Uterus (tissue), 7 donors: ENCODE measurements around a stretch of chr2.

GRCh38 chr2:63590483-63591552, 2.1 kb downstream of the MDH1 start:
- PRO-cap, 4 experiments = no peak in any of the 4 experiments
- RAMPAGE, long total RNA, 2 experiments = no peak in any of the 2 experiments
- RRBS = no CpG with 5 or more reads among the region's 4 CpGs

DNA sequence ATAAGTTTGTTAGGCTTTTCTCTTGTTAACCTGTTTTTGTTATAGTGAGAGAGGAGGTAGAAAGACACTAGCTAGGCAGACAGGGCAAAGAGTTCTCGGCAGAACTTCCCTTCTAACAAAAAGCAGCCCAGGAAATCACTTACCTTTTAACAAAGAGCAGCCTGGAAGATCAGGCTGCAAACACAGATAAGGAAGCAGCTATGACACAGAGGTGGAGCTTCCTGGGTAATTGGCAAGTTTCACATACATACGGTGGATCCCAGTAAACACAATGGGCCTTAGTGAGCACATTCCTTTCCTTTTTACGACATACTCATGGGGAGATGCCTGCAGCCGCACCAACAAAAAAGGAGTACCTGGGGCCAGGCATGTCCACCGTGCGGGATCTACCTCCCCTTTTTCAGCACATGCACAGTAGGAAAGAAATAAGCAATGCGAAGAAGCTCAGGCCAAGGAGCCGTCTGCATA, 26.3 kb downstream of the MDH1 start:
- PRO-cap, 4 experiments = no peak in any of the 4 experiments
- RAMPAGE, long total RNA, 2 experiments = no peak in any of the 2 experiments
- RRBS = no CpG with 5 or more reads among the region's 8 CpGs

- PRO-cap, 4 experiments = no peak in any of the 4 experiments
- RAMPAGE, long total RNA, 2 experiments = no peak in any of the 2 experiments
- RRBS = no CpG with 5 or more reads among the region's 14 CpGs
Measured at GRCh38 chr2:63989225-63989857, 29.9 kb downstream of the VPS54 start.

- PRO-cap, 4 experiments = no peak in any of the 4 experiments
- RAMPAGE, long total RNA, 2 experiments = no peak in any of the 2 experiments
- RRBS = no CpG with 5 or more reads among the region's 9 CpGs
Measured at GRCh38 chr2:63994192-63994817, 24.9 kb downstream of the VPS54 start.

GRCh38 chr2:64036421-64036796, 17.2 kb upstream of the VPS54 start:
- PRO-cap, 4 experiments = no peak in any of the 4 experiments
- RAMPAGE, long total RNA, 2 experiments = no peak in any of the 2 experiments
- RRBS = no CpG with 5 or more reads among the region's 2 CpGs

GRCh38 chr2:64252608-64253046, 108.4 kb upstream of the PELI1 start:
- PRO-cap, 4 experiments = no peak in any of the 4 experiments
- RAMPAGE, long total RNA, 2 experiments = no peak in any of the 2 experiments
- RRBS = no CpG with 5 or more reads among the region's 9 CpGs

DNA sequence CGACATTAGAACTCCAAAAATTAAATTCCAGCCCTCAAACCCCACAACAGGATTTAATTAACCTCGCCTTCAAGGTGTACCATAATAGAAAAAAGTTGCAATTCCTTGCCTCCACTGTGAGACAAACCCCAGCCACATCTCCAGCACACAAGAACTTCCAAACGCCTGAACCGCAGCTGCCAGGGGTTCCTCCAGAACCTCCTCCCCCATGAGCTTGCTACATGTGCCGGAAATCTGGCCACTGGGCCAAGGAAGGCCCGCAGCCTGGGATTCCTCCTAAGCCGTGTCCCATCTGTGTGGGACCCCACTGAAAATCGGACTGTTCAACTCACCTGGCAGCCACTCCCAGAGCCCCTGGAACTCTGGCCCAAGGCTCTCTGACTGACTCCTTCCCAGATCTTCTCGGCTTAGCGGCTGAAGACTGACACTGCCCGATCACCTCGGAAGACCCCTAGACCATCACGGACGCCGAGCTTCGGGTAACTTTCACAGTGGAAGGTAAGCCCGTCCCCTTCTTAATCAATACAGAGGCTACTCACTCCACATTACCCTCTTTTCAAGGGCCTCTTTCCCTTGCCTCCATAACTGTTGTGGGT, 110.5 kb upstream of the PELI1 start:
- PRO-cap, 4 experiments = no peak in any of the 4 experiments
- RAMPAGE, long total RNA, 2 experiments = no peak in any of the 2 experiments
- RRBS = no CpG with 5 or more reads among the region's 17 CpGs

DNA sequence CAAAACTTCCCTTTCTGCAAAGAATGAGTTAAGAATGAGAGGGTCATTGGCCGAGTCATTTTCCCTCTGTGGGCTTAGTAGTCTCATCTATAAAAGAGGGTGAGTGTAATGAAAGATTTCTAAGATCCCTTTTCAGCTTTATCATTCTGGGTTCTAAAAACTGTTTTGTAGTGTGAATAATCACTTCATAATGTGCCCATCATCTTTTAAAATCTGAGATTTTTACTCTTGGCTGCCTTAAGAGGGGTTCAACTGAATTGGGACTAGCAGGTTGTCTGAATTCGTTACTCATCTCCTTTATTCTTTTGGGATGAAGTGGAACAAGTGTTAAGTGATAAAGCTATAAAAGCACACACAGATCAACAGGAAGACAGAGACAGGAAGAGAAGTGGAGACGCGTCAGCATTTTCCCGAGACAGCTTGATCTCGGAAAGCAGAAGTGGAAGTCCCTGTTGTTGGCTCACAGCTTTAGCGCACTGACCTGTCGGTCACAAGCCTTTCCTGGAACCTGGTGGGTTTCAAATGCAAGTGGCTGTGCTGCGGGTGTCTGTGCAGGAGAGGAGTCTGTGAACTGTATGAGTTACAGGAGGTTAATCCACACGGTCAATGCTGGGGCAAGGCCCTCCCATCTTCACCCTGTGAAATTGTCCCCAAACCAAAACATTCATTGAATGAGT, 116.5 kb upstream of the PELI1 start:
- PRO-cap, 4 experiments = peak in 2 of 4 experiments; most common plus-strand start position 373 of the sequence (in 2); most common minus-strand start position 299 of the sequence (in 1)
- RAMPAGE, long total RNA, 2 experiments = no peak in any of the 2 experiments
- RRBS = no CpG with 5 or more reads among the region's 10 CpGs

DNA sequence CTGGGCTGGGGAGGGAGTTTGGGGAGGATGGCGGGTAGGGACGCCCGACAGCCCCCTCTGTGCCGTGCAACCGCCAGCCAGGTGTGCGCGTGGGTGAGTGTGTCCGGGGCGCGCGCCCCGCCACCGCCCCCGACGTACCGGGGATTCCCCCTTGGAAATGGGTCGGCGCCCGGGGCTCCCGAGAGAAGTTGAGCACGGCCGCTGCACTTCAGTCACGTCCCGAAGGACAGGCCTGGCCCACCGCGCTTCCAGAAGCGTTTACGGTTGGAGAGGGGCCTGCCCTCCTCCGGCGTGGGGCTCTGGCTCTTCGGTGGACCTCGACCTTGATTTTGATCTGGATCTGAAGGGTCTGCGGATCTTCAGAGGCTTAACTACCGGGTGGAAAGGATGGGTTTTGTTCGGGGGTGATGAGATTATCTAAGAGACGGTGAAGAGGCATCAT, 843 bp downstream of the LGALSL start:
- PRO-cap, 4 experiments = peak in 1 of 4 experiments; most common plus-strand start position 183 of the sequence (in 1); most common minus-strand start position 75 of the sequence (in 1)
- RAMPAGE, long total RNA, 2 experiments = no peak in any of the 2 experiments
- RRBS = 10% methylated on average over 16 of the region's 36 CpGs

- PRO-cap, 4 experiments = no peak in any of the 4 experiments
- RAMPAGE, long total RNA, 2 experiments = no peak in any of the 2 experiments
- RRBS = no CpG with 5 or more reads among the region's 16 CpGs
Measured at GRCh38 chr2:64523447-64523988, 610 bp upstream of the AFTPH start.

DNA sequence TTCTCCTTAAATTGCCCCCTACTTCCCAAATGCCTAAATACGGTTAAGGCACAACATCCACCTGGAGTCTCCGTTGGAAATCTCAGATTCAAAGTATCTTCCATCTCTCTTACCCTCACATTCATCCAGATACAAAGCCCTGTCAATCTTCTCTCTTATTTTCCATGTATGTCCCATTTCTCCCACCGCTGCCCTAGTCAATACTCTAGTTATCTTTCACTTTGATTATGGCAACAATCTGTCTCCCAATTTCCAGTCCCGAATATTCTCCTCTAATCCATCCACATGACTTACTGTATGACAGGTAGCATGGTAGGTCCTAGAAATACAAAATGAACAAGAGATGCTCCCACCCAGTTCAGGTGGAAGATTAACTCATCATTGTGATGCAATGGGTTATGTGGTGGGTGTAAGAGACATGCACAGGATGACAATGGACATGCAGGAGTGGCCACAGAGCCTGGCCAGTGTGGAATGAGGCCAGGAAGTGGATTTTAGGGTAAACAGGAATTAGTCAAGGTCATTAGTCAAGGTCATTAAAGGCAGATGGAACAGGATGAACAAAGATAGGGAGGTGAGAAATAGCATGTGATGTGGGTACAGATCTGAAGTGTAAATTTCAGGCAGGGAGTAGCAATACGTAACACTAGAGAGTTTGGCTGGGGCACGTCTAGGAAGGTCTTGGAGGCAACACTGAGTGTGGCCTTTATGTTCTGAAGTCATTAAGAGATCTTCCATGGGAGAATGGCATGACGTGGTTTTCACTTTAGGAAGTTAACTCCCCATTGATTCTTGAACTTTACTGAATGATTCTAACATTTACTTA, 15.5 kb upstream of the SERTAD2 start:
- PRO-cap, 4 experiments = no peak in any of the 4 experiments
- RAMPAGE, long total RNA, 2 experiments = no peak in any of the 2 experiments
- RRBS = no CpG with 5 or more reads among the region's 7 CpGs

DNA sequence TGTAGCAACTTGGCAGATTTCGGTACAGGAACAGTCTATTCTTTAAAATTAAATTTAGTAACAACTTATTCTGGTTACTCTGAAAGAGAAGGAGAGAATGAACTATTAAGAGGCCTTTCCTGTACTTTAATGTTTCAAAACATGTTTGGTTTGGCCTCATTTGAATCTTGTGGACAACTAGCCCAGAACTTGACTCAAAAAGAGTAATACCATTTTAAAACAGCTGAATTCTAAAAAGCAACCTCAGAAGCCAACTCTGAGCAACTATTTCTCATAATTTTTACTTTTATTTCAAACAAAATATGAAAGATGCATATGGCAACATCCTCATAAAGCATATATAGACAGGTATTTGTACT, 95.3 kb upstream of the SERTAD2 start:
- PRO-cap, 4 experiments = peak in 1 of 4 experiments; most common plus-strand start position 159 of the sequence (in 1)
- RAMPAGE, long total RNA, 2 experiments = no peak in any of the 2 experiments
- RRBS = no CpG with 5 or more reads among the region's 1 CpG

DNA sequence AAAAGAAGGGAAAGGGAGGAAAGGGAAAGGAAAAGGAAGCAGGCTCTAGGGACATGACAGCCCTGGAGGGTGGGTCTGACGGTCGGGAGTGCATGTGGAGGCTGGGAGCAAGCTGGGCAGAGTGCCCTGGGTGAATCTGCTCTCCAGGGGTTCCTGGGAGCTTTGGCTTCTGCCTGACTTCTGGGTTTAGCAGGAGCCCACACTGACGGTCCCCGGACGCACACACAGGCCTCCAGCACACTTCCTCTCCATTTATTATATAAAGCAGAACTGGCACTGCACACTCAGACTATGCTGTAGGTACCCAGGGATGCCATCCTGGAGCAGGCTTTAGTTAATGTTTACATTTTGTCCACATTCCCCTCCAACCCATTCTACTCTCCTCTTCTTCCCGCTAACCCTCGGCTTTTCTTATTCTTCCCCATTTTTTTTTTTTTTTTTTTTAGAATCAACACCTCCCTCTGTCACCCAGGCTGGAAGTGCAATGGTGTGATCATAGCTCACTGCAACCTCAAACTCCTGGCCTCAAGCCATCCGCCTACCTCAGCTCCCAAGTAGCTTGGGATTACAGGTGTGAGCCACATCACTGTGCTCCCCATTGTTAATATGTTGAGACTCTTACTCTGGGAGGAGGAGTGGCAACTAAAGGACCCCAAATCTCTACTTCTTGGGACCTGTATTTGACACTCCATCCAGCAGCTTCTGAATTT, 151.1 kb upstream of the SLC1A4 start:
- PRO-cap, 4 experiments = no peak in any of the 4 experiments
- RAMPAGE, long total RNA, 2 experiments = no peak in any of the 2 experiments
- RRBS = no CpG with 5 or more reads among the region's 8 CpGs

DNA sequence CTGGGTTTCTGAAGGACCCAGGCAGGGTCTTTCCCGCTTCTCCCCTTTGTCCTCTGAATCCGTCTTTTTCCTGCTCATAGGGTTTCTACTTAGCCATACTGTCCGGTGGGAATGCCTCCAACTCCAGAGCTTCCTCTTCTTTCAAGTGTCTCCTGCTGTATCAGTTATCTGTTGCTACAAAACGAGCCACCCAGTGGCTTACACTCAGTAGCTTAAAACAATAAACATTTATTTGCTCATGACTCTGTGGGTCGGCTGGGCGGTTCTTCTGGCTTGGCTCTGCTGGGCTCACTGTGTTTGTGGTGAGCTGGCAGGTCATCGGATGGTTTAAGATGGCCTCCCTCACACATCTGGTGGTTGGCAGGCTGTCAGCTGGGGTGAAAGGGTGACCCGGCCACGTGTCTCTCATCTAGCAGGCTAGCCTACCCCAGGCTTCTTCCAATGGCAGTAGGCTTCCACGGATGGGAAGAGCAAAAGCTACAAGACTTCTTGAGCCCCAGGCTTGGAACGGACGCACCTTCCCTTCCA, 122.4 kb upstream of the SLC1A4 start:
- PRO-cap, 4 experiments = peak in 1 of 4 experiments; most common minus-strand start position 293 of the sequence (in 1)
- RAMPAGE, long total RNA, 2 experiments = no peak in any of the 2 experiments
- RRBS = no CpG with 5 or more reads among the region's 12 CpGs

- PRO-cap, 4 experiments = no peak in any of the 4 experiments
- RAMPAGE, long total RNA, 2 experiments = no peak in any of the 2 experiments
- RRBS = no CpG with 5 or more reads among the region's 8 CpGs
Measured at GRCh38 chr2:65027697-65028179, 28.5 kb upstream of the CEP68 start.

- PRO-cap, 4 experiments = no peak in any of the 4 experiments
- RAMPAGE, long total RNA, 2 experiments = start-site peak on the plus strand in 1 of 2 experiments, at chr2:65071546-65071674 at its widest, 10 reads per replicate
- RRBS = 87% methylated on average over 3 of the region's 15 CpGs
Measured at GRCh38 chr2:65071332-65072185, 15.3 kb downstream of the CEP68 start.

- PRO-cap, 4 experiments = no peak in any of the 4 experiments
- RAMPAGE, long total RNA, 2 experiments = no peak in any of the 2 experiments
- RRBS = no CpG with 5 or more reads among the region's 4 CpGs
Measured at GRCh38 chr2:65075699-65076323, 19.6 kb downstream of the CEP68 start.

DNA sequence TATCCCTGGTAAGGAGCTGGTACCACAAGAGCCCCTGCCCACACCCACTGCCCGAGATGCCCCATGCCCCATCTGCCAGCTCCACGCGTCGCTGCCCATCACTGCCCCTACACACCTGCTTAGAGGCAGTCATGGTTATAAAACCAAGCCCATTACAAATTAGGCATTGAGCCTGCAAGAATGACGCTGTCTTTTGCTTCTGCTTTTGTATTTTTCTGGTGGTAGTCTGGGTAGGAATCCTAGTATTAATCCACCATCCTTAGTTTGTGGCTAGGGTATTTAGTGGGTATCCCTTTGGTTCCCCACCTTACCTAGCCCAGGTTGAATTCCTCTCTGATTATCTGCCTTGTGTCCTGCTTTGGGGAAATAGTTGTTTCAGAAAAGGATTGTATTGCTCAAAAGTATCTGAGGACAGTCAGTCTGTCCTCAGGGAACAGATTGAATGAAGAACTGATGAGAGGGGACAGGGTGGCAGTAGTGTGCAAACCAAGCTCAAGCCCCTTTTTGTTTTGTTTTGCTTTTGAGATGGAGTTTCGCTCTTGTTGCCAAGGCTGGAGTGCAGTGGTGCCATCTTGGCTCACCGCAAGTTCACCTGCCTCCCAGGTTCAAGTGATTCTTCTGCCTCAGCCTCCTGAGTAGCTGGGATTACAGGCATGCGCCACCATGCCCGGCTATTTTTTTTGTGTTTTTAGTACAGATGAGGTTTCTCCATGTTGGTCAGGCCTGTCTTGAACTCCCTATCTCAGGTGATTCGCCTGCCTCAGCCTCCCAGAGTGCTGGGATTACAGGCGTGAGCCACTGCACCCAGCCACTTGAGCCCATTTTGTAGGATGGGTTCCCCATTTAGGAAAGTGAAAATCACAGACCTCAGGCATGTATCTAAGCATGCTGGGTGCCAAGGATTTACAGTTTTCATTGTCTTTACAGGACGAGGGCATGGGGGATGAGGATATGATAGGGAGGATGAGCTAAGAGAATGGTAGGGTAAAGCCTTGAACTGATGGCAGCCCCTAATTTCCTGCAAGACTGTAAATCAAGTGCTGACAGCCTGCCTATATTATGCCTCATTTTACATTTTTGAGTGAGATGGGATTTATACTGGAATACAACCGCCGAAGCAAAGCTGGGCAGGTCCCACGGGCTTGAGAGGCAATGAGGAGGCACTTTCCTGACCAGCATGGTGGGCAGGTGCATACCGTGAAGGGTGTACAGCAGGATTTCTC, 22.2 kb downstream of the CEP68 start:
- PRO-cap, 4 experiments = no peak in any of the 4 experiments
- RAMPAGE, long total RNA, 2 experiments = no peak in any of the 2 experiments
- RRBS = no CpG with 5 or more reads among the region's 16 CpGs

GRCh38 chr2:65205101-65205788, 22.4 kb upstream of the ACTR2 start:
- PRO-cap, 4 experiments = no peak in any of the 4 experiments
- RAMPAGE, long total RNA, 2 experiments = no peak in any of the 2 experiments
- RRBS = no CpG with 5 or more reads among the region's 10 CpGs

DNA sequence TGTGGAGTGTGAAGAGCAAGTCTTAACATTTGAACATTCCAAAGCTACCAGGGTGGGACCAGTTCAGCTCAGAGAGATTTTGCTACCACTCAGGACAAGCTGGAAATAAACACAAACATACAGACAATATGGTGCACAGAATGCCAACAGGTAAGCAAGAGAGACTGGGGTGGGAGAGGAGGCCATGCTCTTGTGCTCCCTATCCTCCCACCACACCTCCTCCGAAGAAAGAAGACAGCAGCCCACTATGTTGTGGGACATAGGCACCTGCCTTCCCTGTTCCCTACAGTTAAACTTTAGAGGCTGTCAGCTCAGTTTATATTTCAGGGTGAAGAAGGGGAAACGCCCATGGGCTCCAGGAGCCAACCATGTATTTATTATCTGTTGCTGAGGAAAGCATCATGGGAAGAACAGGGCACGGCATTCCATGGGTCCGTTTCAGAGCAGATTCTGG, 56.5 kb downstream of the SPRED2 start:
- PRO-cap, 4 experiments = no peak in any of the 4 experiments
- RAMPAGE, long total RNA, 2 experiments = no peak in any of the 2 experiments
- RRBS = no CpG with 5 or more reads among the region's 4 CpGs